Measurements from ENCODE around the genes ZCCHC2 and SERPINB4.

DNA sequence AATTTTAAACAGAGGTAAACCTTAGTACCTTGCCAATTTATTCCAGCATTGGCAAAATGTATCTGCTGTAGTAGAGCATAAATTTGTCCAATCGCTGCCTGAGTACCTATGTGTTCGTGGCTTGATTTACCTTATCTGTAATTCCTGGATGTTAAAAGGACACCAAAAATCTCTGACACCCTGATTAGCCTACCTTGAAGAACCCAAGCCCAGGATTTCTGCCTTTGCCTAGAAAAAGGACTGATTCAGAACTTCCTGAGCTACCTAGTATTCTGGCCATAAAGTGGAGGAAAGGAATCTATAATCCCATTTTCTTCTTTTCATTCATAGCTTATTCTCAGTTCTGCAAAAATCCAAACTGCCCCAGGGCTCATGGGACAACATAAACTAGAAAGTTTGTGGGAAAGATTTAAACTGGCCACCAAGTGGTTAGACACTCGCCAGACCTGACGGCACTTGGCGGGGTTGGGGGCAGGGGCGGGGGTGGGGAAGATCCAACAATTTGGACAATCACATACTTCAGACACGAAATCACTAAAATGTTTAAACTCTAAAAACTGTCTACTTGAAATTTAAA is 16.1 kb upstream of the ZCCHC2 start:
- RRBS = no CpG with 5 or more reads among the region's 7 CpGs

- RRBS = 2% methylated on average over 43 of the region's 75 CpGs
Observed at GRCh38 chr18:62522082-62522898, 535 bp upstream of the ZCCHC2 start.

- RRBS = 2% methylated on average over 34 of the region's 94 CpGs
Observed at GRCh38 chr18:62522899-62523541, at the start of gene ZCCHC2. Gene ZCCHC2 (plus strand): TSS chr18:62523025.

DNA sequence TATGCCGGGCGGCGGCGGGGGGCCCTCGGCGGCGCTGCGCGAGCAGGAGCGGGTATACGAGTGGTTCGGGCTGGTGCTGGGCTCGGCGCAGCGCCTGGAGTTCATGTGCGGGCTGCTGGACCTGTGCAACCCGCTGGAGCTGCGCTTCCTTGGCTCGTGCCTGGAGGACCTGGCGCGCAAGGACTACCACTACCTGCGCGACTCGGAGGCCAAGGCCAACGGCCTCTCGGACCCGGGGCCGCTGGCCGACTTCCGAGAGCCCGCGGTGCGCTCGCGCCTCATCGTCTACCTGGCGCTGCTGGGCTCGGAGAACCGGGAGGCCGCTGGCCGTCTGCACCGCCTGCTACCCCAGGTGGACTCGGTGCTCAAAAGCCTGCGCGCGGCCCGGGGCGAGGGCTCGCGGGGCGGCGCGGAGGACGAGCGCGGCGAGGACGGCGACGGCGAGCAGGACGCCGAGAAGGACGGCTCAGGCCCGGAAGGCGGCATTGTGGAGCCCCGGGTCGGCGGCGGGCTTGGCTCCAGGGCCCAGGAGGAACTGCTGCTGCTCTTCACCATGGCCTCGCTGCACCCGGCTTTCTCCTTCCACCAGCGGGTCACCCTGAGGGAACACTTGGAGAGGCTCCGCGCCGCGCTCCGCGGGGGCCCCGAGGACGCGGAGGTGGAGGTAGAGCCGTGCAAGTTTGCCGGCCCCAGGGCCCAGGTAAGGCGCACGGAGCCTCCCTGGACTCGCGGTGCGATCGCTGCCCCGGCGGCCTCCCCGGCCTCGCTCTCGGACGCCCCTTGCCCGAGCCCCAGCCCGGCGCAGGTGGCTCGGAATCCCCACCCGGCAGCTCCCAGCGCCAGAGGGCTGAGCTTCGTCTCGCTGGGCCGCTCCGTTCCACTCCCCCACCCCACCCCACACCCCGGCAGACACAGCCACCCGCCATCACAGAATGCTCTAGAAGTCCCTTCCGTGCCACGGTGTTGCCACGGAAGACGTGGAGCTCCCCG is 1.1 kb downstream of the ZCCHC2 start:
- RRBS = 1% methylated on average over 64 of the region's 113 CpGs

- RRBS = 5% methylated on average over 36 of the region's 54 CpGs
Observed at GRCh38 chr18:62596475-62597079, 73.8 kb downstream of the ZCCHC2 start.

DNA sequence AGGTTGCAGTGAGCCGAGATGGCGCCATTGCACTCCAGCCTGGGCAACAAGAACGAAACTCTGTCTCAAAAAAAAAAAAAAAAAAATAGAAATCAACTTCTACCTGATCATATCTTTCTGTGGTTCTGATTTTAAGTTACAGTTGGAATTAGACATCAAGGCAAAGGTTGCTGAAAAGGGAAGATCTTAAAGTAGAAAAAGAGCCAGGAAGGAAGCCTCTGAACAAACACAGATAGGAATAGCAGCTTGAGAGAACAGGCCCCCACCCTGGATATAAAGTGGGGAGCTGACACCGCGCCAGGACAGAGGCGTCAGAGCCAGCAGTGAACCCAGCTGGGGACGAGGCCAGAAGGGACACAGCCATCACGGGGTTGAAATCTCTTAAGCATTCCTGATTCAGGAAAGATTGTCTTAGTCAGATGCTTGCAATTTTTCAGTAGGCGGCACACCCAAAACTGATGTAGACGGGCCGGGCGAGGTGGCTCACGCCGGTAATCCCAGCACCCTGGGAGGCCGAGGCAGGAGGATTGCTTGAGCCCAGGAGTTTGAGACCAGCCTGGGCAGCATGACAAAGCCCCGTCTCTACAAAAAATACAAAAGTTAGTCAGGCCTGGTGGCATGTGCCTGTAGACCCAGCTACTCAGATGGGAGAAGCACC is 93.8 kb upstream of the PHLPP1 start:
- RRBS = no CpG with 5 or more reads among the region's 16 CpGs

GRCh38 chr18:62735891-62736605 is 20.7 kb downstream of the PHLPP1 start:
- RRBS = no CpG with 5 or more reads among the region's 4 CpGs

GRCh38 chr18:62751137-62751924 is 36.0 kb downstream of the PHLPP1 start:
- RRBS = no CpG with 5 or more reads among the region's 4 CpGs

DNA sequence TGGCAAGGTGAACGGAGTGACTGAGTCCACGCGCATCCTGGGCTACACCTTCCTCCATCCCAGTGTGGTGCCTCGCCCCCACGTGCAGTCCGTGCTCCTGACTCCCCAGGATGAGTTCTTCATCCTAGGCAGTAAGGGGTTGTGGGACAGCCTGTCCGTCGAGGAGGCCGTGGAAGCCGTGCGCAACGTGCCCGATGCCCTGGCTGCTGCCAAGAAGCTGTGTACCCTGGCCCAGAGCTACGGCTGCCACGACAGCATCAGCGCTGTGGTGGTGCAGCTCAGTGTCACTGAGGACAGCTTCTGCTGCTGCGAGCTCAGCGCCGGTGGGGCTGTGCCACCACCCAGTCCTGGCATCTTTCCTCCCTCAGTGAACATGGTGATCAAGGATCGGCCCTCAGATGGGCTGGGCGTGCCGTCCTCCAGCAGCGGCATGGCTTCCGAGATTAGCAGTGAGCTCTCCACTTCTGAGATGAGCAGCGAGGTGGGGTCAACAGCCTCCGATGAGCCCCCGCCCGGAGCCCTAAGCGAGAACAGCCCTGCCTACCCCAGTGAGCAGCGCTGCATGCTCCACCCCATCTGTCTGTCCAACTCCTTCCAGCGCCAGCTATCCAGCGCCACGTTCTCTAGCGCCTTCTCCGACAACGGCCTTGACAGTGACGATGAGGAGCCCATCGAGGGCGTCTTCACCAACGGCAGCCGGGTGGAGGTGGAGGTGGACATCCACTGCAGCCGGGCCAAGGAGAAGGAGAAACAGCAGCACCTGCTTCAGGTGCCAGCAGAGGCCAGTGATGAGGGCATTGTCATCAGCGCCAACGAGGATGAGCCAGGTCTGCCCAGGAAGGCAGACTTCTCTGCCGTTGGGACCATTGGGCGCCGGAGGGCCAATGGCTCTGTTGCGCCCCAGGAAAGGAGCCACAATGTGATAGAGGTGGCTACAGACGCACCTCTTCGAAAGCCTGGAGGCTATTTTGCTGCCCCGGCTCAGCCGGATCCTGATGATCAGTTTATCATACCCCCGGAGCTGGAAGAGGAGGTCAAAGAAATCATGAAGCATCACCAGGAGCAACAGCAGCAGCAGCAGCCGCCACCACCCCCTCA is 263.3 kb downstream of the PHLPP1 start:
- RRBS = 80% methylated on average over 4 of the region's 54 CpGs

DNA sequence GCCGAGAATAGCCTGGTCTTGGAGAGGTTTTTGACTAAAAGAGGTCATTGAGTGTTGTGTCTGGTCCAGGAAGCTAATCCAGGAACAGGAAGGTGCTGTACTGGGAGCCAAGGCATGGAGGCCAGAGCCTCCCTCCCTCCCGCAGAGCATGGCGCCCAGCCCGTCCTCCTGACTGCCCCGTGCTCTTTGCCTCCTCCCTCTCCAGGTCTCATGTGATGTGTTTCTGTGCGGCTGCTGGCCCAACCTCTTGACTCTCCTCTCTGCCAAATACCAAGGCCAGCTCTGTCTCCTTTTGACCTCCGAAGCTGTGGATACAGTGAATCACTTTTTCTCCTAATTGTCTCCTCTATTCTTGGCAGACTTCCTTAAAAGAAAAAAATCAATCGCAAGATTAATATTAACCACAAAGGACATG is 284.0 kb downstream of the PHLPP1 start:
- RRBS = no CpG with 5 or more reads among the region's 8 CpGs

DNA sequence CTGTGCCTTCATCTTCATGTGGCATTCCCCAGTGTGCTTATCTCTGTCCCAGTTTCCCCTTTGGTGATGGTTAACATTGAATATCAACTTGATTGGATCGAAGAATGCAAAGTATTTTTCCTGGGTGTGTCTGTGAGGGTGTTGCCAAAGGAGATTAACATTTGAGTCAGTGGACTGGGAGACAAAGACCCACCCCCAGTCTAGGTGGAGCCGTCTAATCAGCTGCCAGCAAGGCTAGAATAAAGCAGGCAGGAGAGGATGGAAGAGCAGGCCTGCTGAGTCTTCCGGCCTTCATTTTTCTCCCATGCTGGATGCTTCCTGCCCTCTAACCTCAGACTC is 287.7 kb downstream of the PHLPP1 start:
- RRBS = no CpG with 5 or more reads among the region's 3 CpGs

- RRBS = no CpG with 5 or more reads among the region's 16 CpGs
Observed at GRCh38 chr18:63105730-63106525, 213.6 kb downstream of the BCL2 start.

DNA sequence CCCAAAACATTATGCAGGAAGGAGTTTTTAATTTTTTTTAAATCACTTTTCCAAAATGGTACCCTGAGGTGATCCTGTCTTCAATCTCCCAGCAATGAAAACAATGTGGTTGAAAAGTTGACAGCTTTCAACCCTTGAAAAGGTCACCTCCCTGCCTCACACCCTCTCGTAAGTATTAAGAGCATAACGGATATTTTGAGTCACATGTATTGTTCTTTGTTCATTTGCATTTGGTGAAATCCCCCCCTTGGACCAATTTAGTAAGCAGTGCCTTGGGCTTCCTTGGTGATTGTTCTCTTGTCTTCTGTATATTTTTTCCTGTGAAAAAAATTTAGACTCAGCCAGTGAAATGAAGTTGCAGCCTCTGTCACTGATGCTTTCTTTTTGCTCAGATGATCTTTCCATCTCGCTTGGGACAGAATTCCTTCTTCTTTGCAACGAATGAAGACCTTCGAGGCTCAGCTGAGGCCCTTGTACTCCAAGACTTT is 158.5 kb downstream of the BCL2 start:
- RRBS = no CpG with 5 or more reads among the region's 5 CpGs

DNA sequence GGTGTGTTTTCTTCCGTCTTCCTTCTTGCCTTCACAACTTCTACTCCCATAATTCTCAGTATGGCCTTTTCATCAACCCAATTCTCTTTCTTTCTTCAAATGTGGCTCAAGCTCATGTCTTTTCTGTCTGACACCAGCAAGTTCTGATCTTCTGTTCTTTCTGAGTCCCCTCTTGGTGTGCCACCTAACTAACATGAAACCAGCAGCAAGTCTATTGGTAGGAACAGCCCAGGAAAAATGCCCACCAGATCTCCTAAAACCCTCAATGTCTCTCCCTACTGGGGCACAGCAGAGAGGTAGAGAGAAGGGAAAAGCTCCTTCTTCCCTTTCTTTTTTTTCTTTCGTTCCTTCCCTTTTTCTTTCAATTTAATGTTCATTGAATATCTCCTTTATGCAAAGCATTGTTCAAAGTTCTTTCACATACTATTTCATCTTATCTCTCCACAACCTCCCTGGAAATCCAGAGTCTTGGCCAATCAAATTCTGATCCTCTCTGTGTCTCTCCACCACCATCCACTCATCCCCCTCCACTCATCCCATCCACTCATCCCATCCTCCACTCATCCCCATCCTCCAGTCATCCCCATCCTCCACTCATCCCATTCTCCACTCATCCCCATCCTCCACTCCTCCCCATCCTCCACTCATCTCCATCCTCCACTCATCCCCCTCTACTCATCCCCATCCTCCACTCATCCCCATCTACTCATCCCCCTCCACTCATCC is 101.3 kb downstream of the BCL2 start:
- RRBS = no CpG with 5 or more reads among the region's 2 CpGs

DNA sequence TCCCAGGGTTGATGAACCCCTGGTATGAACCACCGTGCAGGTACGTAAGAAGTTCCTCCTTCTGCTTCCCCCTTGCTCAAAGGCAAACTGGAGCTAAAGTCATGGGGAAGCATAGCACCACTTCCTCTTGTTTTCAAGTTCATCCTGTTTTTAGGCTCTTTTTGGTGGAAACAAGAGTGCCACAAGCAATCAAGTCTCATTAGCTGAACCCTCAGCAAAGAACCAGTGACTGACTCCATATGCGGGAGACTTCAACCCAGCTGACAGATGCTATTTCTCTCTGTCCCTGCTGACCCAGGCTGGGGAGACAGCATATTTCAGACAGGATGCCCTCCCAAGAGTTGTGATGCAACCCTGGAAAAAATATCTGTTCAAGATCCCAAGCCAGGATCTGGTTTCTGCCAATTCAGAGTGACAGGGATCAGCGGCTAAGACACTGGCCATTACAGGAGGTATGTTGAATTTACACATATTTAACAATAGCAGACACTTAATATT is 47.6 kb downstream of the BCL2 start:
- RRBS = no CpG with 5 or more reads among the region's 4 CpGs

- RRBS = no CpG with 5 or more reads among the region's 6 CpGs
Observed at GRCh38 chr18:63286647-63287480, 32.7 kb downstream of the BCL2 start.

- RRBS = no CpG with 5 or more reads among the region's 6 CpGs
Observed at GRCh38 chr18:63299503-63300518, 19.8 kb downstream of the BCL2 start.

- RRBS = no CpG with 5 or more reads among the region's 5 CpGs
Observed at GRCh38 chr18:63316728-63317563, 2.6 kb downstream of the BCL2 start.

DNA sequence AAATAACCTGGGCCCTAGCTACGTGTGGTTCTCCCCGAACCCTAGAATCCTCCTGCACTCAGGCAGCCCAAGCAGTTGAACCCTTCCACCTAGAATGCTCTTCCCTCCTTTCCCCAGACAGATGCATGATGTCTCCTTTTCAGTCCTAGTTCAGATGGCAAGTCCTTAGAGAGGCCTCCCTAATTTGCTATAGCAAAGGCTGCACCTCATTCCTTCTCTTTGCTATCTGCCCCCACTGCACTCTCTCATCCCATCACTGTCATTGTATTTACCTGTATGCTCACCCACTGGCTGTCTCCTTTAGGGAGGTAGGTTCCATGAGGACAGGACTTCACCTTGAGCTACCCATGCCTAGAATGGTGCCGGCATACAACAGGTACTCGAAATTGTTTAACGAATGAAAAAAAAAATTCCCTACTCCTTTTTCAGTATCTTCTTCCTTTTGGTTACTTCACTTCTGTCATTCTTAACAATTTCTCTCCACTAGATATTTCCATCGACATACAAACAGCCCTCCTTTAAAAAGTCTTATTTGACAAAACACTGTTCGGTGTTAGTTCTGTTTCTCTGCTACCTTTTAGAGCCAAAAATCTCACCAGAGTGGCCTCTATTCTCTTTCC is 5.5 kb downstream of the VPS4B start:
- RRBS = no CpG with 5 or more reads among the region's 7 CpGs

DNA sequence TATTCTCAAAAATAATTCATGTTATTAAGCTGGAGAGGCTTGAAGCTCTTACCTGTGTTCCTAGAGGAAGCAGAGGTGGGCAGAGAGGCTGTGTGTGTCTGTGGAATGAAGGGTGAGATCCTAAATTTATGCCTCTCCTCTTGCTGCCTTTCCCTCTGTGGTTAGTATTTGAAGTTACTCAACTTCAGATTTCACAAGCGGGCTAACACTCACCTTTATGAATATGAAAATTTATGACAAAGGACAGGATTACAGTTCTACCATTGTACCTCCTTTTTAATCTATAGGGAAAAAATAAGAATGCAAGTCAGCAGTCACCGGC is at the start of gene SERPINB4:
TSS of gene SERPINB4 (minus strand) at position 100 of the 322 bp plus-strand sequence.
- RRBS = no CpG with 5 or more reads among the region's 2 CpGs